Measurements from ENCODE around the genes PILRA and NYAP1.

- RRBS: 100% methylated on average over 2 of the region's 5 CpGs
These were observed 14.7 kb downstream of the STAG3 start for GRCh38 chr7:100192336-100192861.

DNA sequence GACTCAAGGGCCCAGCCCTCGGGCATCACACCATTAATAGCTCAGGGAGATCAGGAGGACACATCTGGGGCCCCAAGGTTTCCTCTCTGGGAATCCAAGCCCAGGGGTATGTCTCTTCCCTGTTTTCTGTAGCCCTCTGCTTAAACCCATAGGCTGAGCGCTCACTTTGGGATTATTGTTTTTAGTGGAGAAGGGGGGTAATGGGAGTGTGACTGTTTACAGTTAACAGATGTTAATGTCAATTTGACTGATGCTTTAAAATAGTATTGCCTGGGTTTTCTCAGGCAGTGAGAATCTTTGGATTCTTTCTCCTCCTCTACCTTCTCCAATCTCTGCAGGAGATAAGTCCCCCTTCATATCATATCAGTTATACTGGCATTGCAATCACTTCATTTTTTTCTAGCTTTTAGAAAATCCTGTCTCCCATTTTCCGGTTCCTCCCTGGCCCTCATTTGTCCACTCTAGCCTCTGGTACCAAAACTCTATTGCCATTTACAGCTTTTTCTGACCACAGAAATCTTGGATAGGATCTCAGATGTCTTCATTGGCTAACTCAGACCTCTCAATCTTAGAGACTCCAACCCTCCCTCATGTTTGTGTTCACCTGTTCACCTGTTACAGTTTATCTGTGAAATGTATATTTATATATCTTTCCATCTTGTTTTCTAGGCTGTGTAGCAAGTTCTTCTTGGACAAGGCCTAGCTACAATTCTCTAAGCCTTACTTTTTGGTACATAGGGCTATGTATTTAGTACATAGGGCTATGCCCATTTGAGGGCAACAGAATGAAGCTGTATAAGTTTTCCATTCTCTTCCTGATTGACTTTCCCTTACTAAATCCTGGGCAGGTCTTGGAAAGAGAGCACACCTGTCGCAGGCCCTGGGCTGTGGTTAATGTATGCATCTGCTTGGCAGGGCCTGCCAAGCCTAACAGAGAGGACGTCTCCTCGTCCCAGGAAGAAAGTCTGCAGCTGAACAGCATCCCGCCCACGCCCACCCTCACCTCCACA, 9.3 kb upstream of the PVRIG start:
- RRBS: no CpG with 5 or more reads among the region's 8 CpGs

DNA sequence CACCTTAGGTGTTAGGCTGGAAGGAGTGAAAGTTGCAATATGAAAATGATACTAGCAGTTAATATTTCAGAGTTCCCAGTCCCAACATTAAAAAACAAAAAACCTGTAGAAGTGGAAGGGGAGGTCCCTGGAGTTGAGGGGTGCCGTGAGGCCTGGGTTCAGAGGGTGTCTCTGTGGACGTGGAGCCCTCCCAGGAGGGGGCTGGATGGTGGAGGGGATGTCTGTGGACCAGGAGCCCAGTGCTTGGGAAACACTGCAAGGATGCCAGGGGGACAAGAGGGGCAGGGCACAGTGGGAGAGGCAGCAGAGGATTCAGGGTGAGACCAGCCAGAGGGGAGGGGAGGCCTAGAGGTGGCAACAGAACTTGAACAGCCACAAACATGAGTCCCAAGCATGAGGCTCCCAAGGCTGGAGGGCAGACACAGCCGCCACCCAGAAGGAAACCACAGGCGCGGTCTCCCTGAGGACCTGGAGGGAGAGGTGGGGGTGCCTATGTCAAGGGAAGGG, 7.0 kb upstream of the PILRA start:
- RRBS: no CpG with 5 or more reads among the region's 5 CpGs

DNA sequence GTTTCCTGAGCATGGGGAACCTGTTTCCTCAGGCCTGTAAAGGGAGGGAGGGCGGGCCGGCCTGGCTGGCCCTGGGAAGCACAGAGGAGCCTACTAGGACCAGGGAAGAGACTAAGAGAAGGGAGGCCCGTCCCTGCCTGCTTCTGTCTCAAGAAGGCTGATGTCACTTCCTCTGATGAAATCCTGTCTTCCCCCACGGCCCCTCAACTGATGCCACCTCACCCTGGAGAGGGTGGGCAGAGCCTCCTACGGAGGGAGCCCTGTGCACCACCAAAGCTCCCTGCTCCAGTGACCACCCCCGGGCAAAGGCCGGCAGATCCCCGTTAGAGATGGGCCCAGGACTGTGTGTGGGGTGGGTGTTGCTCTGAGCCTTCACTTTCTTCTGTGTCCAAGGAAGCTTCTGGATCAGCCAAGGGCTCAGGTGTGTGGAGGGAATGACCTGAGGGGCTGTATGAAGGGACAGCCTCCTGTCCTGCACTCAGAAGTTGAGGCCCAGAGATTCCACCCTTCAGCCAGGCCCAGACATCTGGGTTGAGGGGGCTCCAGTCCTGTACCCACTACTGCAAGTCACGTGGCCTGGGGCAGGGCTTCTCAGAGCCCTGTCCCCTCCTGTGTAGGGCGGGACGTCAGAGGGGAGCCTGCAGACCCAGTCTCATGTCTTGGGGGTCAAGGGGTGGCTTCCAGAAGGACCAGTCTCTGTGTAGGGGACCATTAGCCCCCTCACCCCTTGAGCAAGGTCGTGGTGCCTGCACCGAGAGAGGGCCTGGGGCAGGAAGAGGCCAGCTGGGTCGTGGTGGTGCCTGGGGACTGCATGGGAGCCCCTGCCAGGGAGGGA, 815 bp upstream of the PILRA start:
- RRBS: no CpG with 5 or more reads among the region's 14 CpGs

GRCh38 chr7:100373090-100373746, at the start of gene PILRA:
Gene PILRA, plus strand, starts transcription at chr7:100373487.
- RRBS: no CpG with 5 or more reads among the region's 14 CpGs

DNA sequence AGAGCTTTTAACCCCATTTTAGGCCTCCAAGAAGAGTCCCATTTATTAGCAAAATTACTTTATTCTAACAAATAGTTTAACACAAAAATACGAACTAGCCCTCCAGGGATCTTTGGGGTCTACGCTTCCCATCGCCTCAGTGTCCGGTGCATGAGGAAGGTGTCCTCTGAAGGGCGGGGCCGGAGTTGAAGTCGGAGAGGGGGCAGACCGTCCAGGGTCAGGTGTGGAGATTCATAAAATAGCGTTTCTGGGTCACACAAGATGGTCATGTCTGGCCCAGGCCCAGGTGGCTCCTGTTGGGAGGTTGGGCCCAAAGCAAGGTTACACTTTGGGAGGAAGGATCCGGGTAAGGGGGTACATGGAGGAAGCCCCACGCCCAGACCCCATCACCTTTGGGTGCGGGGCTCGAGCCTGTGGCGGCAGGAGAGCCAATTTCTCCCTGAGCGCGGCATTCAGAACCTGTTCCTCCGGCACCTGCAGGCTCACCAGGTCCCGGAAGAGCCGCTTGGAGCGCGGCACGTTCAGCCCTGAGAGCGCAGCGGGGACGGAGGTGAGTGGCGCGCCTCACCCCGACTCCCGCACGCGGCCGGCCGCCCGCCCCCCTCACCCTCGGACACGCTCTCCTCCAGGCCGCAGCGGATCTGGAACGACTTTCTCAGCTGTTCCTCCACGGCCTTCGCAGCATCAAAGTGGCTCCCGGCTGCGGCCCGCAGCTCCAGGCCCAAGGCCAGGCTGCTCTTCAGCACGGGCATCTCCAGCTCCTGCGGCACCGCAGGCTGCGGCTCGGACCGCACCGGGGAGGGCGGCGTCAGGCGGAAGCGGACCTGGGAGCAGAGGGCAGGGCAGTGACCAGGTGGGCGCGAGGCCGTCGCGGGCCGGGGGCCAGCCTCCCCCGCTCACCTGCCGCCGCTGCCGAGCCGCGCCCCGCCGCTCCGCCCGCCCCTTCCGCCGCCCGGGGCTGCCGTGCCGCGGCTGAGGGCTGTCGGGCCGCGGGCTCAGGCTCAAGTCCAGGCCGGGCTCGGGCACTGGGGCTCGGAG, 737 bp downstream of the PPP1R35 start:
- RRBS: 1% methylated on average over 57 of the region's 83 CpGs

- RRBS: 95% methylated on average over 6 of the region's 15 CpGs
These were observed 811 bp upstream of the PPP1R35 start for GRCh38 chr7:100437141-100437474.

DNA sequence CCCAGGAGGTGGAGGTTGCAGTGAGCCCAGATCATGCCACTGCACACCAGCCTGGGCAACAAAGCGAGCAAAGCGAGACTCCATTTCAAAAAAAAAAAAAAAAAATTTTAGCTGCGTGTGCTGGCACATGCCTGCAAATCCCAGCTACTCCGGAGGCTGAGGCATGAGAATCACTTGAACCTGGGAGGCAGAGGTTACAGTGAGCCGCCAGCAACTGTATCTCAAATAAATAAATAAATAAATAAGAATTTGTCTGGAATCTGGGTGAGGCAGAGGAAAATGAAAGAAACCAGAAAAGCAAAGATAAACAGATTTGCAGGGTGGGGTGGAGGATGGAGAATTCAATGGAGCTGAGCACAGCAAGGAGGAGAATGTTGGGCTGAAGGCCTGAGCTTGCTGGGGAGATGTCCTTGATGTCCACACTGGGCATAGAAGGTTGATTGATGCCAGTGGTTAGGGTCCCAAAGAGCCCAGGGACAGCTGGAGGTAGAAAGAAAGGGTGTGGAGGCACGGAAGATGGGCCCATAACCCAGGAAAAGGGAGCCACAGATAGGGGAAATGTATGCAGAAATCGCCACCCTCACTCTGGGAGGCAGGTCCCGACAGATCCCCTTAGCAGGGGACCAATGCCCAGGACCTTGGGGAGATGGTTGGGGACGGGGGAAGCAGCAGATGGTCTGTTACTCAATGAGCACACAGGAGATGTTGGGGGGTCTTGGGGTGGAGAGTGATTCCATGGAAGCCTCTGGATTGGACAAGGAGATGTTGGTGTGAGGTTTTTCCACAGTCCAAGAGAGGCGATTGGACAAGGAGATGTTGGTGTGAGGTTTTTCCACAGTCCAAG, 6.6 kb upstream of the PPP1R35 start:
- RRBS: no CpG with 5 or more reads among the region's 10 CpGs

DNA sequence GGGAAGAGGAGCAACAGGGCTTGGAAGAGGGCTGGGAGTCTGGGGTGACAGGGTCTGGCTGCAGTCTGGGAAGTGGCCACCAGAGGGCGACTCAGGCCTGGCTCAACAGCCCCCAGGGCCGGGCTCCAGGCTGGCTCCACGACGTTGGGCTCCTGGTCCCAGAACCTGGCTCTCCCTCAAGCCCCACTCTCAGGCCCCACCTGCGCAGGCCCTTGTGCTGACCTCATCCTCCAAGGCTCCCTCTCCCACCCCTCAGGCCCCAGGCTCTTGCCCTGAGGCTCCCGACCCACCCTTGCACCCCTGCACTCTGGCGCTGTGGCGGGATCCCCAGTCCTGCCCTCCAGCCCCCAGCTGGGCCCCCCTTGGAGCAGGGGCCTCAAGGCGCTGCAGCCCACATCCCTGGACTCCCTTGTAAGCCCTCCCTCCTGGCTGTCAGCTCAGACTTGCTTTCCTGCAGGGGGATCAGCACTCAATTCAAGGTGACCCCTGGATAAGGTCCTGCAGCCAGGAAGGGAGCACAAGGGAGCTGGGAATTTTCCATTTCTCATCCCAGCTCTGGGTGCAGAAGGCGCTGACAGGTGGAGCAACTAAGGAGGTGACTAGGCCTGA, 5.4 kb upstream of the SPACDR start:
- RRBS: no CpG with 5 or more reads among the region's 10 CpGs

GRCh38 chr7:100483251-100484336, at the start of gene NYAP1:
Gene NYAP1, plus strand, starts transcription at chr7:100483927.
- RRBS: 5% methylated on average over 51 of the region's 102 CpGs

DNA sequence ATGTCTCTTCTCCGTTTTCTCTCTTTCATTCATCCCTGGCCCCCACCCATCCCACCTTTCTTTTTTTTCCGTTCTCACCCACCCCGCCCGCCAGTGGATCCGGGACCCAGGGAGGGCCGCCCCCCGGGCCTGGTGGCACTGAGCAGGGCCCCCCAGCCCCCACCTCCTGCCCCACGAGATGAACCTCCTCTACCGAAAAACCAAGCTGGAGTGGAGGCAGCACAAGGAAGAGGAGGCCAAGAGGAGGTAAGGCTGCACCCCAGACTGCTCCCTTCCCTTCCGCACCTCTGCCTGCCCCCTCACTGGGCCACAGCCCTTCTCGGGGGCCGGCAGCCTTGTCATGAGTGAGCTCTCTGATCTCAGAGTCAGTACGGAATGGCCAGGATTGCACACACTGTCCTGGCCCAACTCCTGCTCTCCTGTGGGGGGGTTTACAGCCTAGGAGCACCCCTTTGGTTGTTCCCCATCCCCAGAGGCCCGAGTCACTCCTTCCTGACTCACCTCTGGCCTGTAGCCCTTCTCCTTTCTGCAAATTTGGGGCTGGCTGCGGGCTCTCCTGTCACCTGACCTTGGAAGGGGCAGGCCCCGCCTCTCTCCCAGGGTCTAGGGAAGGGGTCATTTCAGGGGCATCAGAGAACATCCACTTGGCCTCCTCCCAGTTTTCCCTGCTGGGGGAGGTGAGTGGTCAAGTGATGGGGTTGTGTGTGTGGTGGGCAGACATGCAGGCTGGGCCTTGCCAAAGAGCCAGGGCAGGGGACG, 1.6 kb downstream of the NYAP1 start:
- RRBS: no CpG with 5 or more reads among the region's 17 CpGs

- RRBS: no CpG with 5 or more reads among the region's 10 CpGs
These were observed 713 bp upstream of the AGFG2 start for GRCh38 chr7:100538263-100538716.

DNA sequence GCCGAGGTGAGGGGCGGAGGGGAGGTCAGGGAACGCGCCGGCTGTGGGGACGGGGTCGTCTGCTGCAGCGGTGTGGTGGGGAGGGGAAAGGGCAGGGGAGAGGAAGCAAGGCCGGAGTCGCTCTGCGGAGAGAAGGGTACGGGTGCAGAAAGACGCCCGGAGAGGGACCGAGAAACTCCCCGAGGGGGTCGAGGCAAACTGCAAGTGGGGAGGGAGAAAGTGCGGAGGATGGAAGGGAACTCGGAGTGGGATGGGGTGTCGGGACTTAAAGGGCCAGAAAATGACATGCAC, 601 bp downstream of the AGFG2 start:
- RRBS: 2% methylated on average over 8 of the region's 20 CpGs

GRCh38 chr7:100544382-100545460, 5.7 kb downstream of the AGFG2 start:
- RRBS: no CpG with 5 or more reads among the region's 8 CpGs

DNA sequence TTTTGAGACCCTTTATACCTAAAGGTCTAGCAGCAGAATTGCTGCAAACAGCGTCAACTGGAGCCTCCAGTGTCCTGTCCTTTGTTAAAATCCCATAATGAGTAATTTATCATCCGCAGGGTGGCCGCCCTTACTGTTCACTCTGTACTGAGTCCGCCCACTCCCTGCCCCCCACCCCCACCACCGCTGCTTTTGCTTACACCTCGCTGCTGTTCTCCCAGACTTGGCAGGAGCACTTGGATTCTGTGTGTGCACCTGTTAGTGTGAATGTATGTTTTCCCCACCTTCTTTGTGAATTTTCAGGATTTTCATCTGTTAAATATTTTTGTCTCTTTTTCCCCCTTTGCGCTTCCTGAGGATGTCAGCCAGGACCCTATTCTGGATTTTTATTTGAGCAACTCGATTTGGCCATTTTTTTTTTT, 8.0 kb downstream of the AGFG2 start:
- RRBS: no CpG with 5 or more reads among the region's 8 CpGs

DNA sequence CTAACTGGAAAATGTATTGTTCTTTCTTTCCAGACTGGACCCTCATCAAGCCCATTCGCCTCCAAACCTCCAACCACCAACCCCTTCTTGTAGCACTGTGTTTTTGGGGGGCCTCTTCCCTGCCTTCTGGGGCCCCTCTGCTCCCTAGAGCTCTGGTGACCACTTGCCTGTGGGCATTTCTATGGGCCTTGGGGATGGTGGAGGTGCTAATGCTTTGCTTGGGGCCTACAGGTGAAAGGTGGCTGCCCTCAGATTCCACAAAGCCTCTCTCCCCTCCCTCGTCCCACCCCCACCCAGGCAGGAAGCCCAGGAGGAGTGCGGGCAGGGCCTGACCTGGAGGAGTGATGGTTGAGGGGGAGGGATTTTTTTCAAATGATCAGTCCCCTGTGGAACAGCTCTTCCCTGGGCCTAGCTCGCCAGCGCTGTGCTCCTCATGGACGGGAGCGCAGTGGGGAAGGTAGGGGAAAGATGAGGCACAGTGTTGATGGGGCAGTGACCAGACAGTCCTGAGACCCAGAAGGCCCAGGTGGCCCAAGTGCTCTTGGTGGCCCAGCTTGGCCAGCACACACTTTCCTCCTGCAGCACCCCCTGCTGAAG, 8.7 kb downstream of the SAP25 start:
- RRBS: no CpG with 5 or more reads among the region's 7 CpGs

GRCh38 chr7:100590231-100590736, 4.2 kb downstream of the FBXO24 start:
- RRBS: no CpG with 5 or more reads among the region's 17 CpGs

- RRBS: 2% methylated on average over 5 of the region's 13 CpGs
These were observed 300 bp downstream of the GNB2 start for GRCh38 chr7:100673952-100674127.

- RRBS: 2% methylated on average over 10 of the region's 29 CpGs
These were observed 1.5 kb downstream of the GNB2 start for GRCh38 chr7:100675157-100675365.

DNA sequence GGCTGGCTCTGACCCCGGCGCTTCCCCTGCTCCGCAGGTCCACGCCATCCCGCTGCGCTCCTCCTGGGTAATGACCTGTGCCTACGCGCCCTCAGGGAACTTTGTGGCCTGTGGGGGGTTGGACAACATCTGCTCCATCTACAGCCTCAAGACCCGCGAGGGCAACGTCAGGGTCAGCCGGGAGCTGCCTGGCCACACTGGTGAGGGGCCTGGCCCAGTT, 3.8 kb downstream of the GNB2 start:
- RRBS: no CpG with 5 or more reads among the region's 12 CpGs

Data from AG10803 (cell line).